Right atrium auricular region (tissue), 2 donors: ENCODE results near the gene PRR5L.

DNA sequence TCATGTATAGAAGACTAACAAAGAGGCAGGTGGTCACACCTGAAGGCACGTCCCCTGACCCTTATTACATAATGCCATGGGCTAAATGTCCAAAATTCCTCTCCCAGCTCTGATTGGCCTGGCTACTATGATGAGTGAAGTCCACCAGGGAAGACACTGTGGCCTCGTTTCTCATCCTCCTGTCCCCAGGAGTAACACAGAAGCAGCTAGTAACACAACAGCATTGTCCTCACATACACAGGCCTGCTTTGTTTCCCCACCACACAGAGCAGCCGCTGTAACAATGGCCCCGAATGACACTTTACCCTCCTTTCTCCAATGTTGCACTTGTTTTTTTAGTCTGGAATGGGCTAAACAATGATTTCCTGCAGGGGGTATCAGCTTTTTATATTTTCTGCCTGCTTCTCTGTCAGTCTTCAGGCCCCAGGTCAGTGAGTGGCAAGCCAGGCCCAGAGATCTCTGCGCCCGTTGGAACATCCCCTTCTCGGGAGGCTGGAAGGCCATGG is at the start of gene PRR5L:
Gene PRR5L, plus strand, starts transcription at position 412 of the 506 bp plus-strand sequence.
- PRO-cap = no peak
- RAMPAGE, long total RNA, 2 experiments = no peak in any of the 2 experiments

GRCh38 chr11:36367697-36368368 is 71.7 kb downstream of the PRR5L start:
- PRO-cap = no peak
- RAMPAGE, long total RNA, 2 experiments = no peak in any of the 2 experiments

GRCh38 chr11:36372544-36372843 is 76.4 kb downstream of the PRR5L start:
- PRO-cap = no peak
- RAMPAGE, long total RNA, 2 experiments = no peak in any of the 2 experiments

DNA sequence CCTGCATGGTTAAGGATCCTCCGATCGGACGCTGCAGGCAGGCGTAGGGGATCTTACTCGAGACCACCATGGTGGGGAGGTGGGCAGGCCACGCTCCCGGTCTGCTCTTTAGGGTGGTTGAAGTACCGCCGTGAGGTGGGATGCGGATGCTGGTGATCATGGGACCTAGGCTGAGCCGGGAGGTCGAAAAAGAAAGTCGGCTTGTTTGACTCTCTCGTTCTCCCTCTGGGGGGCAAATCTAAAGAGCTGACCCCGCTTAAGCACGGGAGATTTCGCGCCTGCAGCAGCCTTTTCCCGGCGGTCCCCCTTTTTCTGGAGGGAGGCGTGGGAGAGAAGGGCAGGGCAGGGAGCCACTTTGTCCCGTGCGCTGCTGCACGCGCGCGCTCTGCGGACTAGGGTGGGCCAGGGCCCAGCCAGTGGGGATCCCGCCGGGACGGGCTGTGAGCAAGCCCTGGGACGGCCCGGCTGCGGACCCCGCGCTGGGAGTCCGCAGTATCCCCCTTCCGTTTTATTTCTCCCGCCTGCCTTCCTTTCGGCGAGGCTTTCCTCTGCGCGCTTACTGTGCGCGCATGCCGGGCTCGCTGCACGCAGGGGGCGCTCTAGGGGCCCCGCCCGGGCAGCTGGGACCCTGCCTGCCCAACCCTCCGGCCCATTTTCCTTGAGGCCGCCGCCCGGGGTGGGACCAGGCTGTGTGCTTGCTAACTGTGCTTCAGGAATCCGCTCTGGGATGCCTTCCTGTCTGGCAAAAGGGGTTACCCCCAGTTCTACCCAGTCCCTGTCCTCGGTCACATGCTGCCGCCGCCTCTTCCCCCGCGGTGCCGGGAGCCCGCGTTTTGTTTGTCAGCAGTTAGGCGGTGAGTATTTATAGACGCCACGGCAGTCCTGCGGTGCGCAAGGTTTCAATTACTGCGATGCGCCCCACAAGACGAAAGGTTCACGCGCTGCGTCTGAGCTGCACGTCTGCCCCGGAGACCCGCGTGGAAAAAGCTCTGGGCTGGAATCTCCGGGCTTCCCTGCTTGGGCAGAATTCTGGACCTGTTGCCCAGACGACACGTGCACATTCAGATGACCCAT is 81.1 kb downstream of the PRR5L start:
- PRO-cap = bidirectional peak, plus-strand start at position 865 of the sequence, minus-strand start at position 563 of the sequence
- RAMPAGE, long total RNA, 2 experiments = no peak in any of the 2 experiments

- PRO-cap = no peak
- RAMPAGE, long total RNA, 2 experiments = no peak in any of the 2 experiments
These were observed 2274.2 kb upstream of the RAG2 start for GRCh38 chr11:38872296-38872611.

DNA sequence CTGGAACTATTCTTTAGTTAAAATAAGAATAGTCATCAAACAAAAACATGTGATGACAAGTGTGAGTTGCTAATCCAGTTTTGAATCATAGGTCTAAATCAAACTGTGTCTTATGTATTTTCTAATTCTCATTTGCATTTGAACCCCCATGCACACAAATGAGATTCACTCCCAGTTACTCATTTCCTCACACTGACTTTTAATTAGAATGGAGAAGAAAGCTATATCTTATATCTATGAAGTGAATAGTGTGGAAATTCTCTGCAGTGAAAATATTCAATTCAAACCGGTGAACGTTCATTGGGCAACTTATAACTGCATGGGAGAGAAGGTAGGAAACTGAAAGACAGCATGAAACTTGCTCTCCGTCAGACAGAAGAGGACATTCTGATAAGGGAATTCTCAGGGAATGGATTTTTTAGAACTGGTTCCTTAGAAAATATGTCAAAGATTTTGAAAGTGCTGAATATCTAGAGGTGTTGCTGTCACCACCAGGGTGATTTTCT is 405.4 kb downstream of the LRRC4C start:
- PRO-cap = no peak
- RAMPAGE, long total RNA, 2 experiments = no peak in any of the 2 experiments

DNA sequence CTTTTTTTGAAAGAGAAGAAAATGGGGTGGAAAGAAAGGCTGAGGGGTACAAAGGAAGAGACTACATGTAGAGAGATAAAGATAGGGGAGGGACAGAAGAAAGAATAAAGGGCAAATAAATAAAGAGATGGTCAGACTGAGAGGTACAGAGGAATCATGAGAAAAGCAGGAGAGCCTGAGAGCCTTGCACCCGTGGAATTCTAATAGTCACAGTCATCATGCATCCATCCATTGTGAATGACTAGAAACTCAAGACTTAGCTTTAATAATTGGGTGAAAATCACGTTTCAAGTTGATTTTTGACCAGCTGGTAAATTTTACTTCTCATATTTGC is 245.7 kb upstream of the LRRC4C start:
- PRO-cap = no peak
- RAMPAGE, long total RNA, 2 experiments = no peak in any of the 2 experiments

DNA sequence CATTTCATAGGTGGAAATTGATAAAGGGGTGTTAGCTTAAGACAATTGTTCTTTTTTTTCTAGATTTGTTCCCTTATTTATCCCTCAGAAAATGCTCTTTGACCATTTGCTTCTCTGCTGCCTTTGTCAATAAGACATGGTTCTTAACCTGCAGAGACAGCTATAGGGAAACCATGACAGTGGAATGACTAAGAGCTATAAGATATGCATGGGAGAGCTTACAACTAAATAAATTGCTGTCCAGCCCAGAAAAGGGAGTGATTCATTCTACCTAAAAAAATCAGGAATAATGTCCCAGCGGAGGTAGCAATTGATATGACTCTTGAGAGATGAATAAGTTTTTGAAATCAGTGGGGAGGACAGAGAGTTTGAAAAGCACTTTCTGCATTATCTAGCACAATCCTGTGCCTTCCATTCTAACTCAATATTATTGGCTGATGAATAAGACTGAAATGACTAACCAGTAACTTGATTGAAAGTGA is 680.6 kb upstream of the API5 start:
- PRO-cap = no peak
- RAMPAGE, long total RNA, 2 experiments = no peak in any of the 2 experiments

GRCh38 chr11:43920330-43921583 is 21.7 kb upstream of the C11orf96 start:
- PRO-cap = no peak
- RAMPAGE, long total RNA, 2 experiments = no peak in any of the 2 experiments

GRCh38 chr11:43928193-43928639 is 14.2 kb upstream of the C11orf96 start:
- PRO-cap = no peak
- RAMPAGE, long total RNA, 2 experiments = no peak in any of the 2 experiments

DNA sequence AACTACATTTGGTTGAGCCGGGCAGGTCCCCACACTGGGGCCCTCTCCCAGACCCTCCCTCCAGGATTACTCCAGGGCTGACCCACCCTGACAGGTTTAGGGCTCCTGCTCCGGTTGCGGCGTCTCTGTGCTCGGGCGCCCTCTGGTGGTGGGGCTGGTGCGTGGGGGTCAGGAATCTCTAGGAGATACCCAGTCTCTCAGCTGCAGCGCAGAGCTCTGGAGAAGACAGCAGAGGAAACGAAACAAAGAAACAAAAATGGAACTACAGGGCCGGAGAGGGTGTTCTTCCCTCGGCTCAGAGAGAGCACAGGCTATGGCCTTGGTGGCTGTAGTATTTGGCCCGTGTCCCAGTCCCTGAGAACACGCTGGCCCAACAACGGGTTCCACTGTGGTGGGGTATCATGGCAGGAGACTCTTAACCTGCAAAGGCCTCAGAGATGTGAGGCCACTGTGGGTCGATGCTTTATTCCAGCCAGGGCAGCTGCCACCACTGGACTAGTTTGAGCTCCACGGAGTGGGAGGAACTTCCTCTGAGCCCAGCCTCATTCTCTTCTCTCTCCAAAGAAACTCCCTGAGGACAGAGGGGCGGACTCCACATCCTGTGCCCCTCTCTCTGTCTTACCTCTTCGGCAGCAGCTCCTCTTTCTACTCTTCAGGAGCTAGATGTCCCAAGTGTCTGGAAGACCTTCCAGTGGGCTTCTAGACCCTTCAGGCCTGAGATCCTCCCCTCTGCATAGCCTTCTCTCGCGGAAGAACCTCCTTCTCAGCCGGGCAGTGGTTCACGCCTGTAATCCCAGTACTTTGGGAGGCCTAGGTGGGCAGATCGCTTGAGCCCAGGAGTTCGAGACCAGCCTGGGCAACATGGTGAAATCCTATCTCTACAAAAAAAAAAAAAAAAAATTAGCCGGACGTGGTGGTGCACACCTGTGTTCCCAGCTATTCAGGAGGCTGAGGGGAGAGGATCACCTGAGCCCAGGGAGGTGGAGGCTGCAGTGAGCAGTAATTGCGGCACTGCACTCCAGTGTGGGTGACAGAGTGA is 2.7 kb downstream of the C11orf96 start:
- PRO-cap = bidirectional peak, plus-strand start at position 561 of the sequence, minus-strand start at position 497 of the sequence
- RAMPAGE, long total RNA, 2 experiments = no peak in any of the 2 experiments

DNA sequence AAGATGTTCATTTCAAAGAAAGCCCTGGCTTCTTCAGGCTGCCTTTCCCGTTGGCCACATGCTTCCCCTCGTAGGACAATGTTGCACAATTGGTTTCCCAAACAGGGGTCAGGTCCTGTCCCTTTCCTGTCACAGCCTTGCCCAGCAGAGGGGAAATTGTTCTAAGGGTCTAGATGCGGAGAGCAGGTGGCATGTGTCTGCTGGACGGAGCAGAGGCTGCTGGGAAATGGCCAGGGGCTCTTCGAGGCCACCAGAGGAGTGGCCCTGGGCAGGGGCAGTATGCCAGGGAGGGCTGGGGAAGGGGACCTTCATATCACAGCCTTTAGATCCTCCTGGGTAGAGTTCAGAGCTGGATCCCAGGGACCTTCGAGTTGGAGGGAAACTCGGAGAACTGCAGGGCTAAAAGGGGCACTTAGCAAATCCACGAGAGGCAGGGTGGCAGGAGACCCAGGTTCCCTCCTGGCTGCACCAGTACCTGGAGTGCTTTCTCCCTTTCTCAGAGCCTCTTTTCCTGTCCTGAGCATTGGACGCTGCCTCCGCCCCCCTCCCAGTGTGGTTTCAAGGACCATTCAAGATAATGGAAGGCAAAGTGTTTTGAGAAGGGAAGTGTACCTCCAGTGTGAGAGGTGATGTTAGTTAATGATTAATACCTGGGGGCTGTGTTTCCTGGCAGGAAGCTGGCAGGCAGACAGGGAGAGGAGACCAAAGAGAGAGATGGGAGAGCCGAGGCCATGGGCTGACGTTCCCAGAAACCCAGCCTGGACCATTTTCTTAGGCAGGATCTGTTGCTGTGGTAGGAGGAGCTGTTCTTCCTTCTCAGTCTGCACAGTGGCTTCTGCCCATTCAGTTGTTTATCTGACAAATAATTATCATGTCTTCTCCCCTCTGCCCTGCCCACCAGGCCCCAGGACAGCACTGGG is 42.5 kb downstream of the C11orf96 start:
- PRO-cap = no peak
- RAMPAGE, long total RNA, 2 experiments = no peak in any of the 2 experiments

GRCh38 chr11:44017739-44018392 is 29.9 kb upstream of the ACCSL start:
- PRO-cap = bidirectional peak, plus-strand start at chr11:44018042, minus-strand start at chr11:44017876
- RAMPAGE, long total RNA, 2 experiments = no peak in any of the 2 experiments

GRCh38 chr11:44269504-44270516 is 40.1 kb downstream of the ALX4 start:
- PRO-cap = no peak
- RAMPAGE, long total RNA, 2 experiments = no peak in any of the 2 experiments

DNA sequence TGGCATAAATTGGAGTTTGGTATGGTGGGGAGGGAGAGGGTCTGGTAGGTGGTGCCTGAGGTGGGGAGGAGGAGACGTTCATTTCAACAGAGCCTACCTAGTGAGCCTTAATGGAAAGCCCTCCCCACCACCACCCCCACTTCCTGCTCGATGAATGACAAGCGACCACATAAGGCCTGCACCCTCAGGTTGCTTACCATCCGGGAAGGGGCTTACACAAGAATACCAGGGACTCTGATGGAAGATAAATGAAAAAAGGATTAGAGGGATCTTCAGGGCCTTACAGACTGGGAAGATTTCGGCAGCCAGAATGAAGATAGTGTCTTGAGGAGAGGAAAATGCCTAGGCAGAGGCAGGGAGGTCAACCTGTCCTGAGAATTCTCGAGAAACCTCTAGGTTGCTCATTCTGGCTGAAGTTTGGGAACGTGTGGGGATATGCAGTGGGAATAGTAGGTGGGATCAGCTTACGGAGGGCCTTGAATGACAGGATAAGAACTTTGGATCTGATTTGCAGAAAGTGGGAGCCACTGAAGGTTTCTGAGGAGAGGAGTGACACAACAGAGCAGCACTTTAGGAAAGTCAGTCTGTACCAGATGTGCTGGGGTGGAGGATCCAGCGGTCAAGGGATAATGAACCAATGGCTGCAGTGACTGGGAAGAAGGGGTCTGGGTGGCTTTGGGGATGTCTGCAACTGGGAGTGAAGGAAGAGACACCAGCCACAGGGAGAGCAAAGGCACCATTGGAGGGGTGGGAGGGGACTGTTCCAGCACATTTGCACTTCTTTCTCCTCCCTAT is 2.3 kb downstream of the CD82 start:
- PRO-cap = no peak
- RAMPAGE, long total RNA, 2 experiments = no peak in any of the 2 experiments

GRCh38 chr11:44590642-44591807 is 25.6 kb downstream of the CD82 start:
- PRO-cap = no peak
- RAMPAGE, long total RNA, 2 experiments = no peak in any of the 2 experiments

DNA sequence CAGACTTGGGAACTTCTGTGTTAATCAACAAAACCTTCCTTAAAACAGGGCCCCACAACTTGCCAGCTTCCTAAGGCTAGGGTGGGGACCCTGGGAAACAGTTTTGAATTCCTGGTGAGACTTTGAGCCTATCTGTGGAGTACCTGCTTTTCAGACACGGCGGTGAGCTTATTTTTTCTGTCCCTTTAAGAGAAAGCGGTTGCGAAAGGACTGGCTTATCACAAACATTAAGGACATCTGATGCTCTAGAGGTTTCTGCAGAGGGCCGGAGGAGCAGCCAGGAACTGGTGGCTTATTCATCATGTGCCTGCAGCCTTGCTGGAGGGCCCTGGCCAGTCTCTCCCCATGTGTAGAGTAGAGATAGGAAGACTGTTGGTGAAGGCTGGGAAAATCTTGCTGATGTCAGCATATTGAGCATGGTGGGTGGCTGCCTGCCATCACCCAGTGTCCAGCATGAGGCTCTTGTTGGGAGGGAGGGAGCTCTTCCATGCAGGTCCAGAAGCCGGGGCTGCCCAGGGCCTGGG is 54.1 kb downstream of the TSPAN18 start:
- PRO-cap = unidirectional peak, plus-strand start at position 295 of the sequence
- RAMPAGE, long total RNA, 2 experiments = no peak in any of the 2 experiments

GRCh38 chr11:44943046-44943907 is 7.4 kb downstream of the TP53I11 start:
- PRO-cap = no peak
- RAMPAGE, long total RNA, 2 experiments = no peak in any of the 2 experiments

DNA sequence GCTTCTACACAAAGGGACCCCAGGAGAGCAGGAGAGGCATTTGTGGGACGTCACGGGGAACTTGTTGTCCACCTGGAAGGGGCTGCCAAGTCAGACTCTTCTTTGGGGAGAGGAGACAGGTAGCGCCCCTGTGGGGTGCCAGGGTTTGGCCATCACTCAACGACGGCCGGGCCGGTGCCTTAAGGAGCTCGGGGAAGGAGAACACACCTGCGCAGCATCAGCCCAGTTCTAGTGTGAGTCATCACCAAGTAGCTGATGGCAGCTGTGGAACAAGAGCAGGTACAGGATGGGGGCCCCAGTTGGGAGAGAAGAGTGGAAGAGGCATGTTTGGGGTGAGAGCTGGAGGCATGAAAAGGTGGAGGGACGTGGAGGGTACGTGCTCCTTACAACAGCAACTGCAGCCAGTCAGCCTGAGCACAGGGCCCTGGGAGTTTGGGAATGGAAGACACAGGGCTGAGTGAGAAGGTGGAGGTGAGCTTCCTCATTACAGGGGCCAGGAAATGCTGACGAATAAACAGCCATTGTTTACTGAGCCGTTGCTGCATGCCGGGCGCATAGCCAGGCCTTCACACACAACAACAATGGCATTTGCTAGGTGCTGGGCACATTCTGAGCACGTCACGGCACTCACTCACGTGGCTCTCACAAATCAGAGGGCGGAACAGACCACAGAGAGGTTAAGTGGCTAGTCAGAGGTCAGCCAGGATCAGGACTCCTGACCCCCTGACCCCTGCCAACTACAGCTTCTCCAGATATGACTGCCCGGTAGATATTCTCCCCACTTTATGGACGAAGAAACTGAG is 29.1 kb upstream of the TP53I11 start:
- PRO-cap = no peak
- RAMPAGE, long total RNA, 2 experiments = no peak in any of the 2 experiments

DNA sequence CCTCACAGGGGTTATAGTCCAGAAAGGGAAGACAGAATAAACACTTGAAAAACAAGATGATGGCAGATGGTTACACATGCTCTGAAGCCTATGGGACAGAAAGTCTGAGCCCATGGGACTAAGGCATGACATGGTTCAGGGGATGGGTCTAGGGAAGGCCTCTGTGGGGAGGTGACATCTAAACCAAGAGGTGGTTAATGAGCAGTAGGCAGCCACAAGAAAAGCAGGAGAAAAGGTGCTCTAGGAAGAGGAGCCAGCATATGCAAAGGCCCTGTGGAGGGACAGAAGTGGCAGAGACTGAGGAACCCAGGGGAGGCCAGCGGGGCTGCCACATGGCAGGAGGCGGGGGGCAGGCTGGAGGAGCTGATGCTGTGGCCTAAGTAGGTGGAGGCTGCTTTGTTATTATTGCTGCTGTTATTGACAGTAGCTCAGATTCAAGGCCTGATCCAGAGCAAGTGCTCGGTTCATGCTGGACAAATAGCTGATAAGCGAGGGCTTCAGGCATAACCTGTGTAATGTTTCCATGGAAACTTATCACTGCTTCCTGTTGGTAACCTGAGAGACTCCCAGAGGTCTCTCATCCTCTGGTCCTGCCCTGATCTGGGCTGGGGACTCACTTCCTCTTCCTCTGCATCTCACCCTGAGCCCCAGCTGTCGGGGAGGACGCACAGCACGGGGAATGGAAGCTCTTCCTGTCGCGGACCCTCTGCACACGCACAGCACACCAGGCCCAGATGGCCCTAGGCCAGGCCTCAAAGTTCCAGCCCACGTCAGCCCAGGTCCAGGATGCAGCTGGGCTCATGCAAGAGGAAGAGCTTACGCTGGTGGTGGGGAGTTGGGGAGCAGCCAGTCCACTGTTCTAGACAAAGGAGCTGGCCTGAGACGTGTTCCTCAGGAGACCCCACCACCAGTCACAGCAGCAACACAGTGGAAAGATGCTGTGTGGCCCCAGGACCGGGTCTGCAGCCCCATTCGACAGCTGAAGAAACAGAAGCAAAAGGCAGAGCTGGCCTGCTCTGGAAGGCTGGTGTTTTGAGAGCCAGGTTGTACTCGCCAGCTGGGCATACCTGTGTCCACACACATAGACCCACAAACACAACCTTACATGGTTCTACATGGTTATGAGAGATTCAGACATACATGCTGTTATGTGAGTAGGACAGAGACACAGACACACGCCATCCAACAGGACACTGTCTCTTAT is 75.3 kb upstream of the TP53I11 start:
- PRO-cap = no peak
- RAMPAGE, long total RNA, 2 experiments = no peak in any of the 2 experiments